Metastatic Pancreatic Carcinoma in the Ovary (tissue), 1 donor: ENCODE measurements around a stretch of chr16.

DNA sequence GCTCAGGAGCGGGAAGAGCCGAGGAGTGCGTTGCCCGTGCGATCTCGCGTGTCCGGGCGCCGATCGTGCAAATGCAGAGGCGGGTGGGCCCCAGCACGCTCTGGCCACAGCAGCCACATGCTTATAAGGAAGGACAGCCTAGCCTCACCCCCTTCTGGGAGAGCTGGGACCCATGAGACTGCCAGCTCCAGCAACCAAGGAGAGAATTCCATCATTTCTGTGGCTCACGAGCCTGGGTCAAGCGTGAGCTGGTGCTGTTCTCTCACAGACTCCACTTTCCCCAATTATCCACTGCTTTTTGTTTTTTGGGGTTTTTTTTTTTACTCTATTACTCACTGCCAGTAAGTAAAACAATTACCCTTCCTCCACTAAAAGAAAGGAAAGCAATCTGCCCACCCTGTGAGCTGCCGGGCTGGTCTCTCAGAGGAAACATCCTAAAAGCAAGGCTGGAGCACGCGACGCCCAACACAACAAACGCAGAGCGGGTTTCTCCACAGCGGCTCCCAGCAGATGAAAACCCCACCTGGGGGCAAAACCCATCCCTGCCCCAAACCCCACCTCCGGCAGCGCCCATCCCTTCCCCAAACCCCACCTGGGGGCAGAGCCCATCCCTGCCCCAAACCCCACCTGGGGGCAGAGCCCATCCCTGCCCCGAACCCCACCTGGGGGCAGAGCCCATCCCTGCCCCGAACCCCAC is 27.3 kb upstream of the C16orf95 start:
- PRO-cap = no peak

DNA sequence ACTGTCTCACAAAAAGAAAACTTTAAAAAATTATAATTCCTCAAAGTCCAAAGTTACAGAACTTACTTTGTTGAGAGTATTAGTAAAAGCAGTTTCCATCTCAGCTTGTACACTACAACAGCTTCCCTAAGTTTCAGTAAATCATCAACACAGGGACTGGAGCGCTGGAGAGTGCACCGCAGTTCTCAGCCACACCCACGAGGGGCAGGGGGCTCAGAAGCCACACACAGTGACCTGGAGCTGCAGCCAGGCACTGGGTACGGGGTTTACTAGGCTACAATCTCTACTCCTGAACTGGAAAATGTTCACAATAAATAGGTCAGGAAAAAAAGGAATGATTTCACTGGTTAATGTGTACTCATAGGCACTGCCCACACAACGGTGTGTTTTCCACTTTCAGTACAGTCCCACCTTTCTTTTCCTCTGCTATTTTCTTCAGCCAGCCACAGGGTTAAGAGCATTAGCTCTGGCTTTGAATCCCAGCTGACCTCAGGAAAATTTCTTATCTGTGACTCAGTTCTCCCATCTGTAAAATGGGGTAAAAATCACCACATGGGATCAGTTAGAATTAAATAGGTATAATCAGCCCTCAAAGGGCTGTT is 35.8 kb downstream of the ZCCHC14 start:
- PRO-cap = no peak

DNA sequence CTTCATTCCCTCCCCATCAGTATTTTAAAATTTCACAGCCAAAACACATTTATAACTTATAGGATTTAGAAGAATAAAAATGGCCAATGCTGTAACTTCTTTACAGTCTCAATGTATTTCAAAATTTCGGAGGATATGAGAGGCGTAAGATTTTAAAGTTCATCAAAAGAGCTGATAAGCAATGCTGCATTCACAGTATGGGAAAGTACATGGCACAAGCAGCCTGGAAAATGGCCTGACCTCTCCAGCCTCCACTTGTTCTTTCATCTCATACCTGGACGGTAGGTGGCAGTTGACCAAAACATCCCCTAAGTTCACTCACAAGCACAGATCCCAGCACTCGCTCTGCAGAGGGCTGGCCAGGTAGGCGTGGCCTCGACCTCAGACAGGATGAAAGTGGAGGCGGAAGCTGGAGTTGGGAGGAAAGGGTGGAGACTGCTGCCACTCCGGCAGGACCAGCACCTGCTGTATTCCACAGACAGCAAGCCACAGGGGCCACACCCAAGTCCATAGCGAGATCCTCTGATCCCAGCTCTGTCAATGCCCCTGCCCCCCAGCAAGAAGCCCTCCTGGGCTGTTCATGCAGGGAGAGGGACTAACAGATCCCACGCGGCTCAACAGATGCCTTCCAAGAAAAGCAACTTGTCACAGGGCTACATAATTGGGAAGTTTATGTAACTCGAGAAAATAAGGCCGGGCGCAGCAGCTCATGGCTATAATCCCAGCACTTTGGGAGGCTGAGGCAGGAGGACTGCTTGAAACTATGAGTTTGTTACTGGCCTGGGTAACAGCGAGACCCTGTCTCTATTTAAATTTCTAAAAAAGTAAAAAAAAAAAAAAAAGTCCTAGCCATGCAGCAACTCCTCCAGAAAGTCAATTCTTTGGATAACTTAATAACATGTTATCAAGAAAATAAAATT is 31.3 kb downstream of the ZCCHC14 start:
- PRO-cap = unidirectional peak, plus-strand start at position 412 of the sequence; unidirectional peak, plus-strand start at position 477 of the sequence

DNA sequence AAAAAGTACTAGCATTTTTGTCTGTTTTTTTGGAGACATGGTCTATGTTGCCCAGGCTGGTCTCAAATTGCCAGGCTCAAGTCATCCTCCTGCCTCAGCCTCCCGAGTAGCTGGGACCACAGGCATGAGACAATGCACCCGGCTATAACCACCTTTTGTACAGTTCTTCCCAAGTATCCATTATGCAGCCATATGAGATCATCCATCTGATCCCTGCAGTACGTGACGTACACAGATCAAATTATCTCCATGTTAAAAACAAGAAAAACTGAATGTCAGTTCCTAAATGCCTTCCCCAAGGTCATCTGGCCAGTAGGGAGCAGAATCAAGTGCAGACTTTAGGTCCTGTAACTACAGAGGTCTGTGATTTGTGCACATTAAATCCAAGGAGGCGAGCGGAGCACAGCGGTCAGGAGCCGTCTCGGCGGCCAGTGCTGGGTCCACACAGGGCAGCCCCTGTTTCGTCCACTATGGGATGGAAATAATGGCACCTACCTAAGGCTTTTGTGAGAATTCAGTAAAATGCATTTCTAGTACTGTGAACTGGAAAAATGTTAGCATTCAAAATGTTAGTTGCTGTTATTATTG is 23.7 kb downstream of the ZCCHC14 start:
- PRO-cap = no peak

GRCh38 chr16:87725467-87726201 is 40.2 kb downstream of the KLHDC4 start:
- PRO-cap = no peak

- PRO-cap = no peak
Measured at GRCh38 chr16:87842357-87842959, 26.8 kb downstream of the SLC7A5 start.

DNA sequence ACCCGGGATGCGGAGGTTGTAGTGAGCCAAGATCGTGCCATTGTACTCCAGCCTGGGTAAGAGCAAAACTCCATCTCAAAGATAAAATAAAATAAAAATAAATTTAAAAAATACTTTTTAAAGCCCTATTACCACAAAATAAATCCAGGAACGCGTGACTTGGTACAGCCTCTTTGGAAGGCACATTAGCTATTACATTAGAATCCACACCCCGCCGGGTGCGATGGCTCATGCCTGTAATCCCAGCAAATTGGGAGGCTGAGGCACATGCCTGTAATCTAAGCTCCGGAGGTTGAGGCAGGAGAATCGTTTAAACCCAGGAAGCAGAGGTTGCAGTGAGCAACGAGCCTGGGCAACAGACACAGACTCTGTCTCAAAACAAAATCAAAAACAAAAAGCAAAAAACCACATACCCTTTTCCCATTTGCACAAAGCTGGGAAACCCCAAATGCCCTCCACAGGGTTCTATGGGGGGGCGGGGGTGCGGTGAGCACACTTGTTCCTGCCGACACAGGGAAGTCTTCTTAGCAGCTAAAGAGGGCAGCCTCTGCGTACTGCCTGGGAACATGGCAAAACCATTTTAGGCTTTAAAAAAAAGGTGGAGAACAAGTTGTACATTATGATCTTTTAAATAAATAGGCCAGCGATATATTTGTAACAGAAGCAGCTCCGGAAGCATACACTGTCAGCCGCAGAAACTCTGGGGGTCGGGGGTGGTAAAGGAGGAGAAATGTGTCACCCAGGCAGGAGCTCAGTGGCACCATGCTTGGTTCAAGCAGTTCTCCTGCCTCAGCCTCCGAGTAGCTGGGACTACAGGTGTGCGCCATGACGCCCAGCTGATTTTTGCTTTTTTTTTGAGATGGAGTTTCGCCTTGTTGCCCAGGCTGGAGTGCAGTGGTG is 3.4 kb downstream of the SLC7A5 start:
- PRO-cap = no peak

- PRO-cap = no peak
Measured at GRCh38 chr16:87868678-87868915, 710 bp downstream of the SLC7A5 start.

GRCh38 chr16:87872529-87872876 is 3.2 kb upstream of the SLC7A5 start:
- PRO-cap = no peak

- PRO-cap = no peak
Measured at GRCh38 chr16:87947693-87948582, 3.3 kb upstream of the BANP start.

DNA sequence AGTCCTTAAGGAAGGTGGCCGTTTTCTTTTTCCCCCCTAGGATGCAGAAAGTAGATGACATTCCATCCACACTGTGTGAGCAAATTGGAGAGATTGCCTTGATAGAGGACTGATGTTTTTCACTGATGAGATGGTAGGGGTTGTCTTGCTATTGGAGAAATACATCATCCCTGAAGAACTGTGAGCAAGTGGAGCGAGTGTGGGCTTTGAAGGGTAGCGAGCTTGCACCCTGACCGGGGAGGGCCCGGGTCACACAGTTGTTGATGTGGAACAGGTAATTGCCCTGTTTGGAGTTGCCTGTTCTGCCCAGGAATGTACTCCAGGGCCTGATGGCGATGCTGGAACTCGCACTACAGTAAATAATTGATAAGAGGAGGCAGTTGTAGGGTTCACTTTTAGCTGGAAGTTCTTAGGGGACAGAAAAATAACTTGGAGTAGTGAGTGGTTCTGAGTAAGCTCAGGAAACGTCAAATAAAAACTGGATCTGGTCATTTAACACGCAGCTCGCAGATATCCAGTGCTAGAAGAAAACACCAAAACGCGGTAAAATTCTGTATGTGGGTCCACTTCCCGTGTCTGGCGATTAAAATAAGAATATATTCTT is 1.0 kb downstream of the BANP start:
- PRO-cap = no peak

- PRO-cap = bidirectional peak, plus-strand start at chr16:87956497, minus-strand start at chr16:87956358
Measured at GRCh38 chr16:87956147-87956779, 5.0 kb downstream of the BANP start.

GRCh38 chr16:87956780-87957416 is 5.7 kb downstream of the BANP start:
- PRO-cap = no peak

- PRO-cap = no peak
Measured at GRCh38 chr16:87963166-87963861, 12.1 kb downstream of the BANP start.

GRCh38 chr16:87968447-87968842 is 17.2 kb downstream of the BANP start:
- PRO-cap = no peak

DNA sequence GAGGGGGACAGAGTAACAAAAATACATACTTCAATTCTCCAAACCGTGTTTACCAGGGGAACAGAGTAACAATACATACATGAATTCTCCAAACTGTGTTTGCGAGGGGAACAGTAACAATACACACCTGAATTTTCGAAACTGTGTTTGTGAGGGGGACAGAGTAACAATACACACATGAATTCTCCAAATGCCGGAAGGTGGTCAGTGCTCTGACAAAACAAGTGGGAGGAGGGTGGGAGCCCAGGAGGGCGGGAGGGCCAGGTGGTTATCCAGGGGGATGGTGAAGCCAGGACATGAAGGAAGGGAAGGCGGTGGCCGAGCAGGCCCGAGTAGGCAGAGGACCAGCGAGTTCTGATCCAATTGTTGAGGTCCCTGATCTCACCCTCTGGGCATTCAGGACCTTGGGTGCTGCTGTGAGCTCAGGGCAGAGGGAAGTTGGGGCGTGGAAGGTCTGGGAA is 75.5 kb downstream of the BANP start:
- PRO-cap = no peak

- PRO-cap = no peak
Measured at GRCh38 chr16:88392947-88393596, 10.3 kb downstream of the ZNF469 start.

- PRO-cap = no peak
Measured at GRCh38 chr16:88528905-88529364, 41.3 kb upstream of the ZC3H18 start.

- PRO-cap = no peak
Measured at GRCh38 chr16:88579008-88579631, 8.9 kb downstream of the ZC3H18 start.

DNA sequence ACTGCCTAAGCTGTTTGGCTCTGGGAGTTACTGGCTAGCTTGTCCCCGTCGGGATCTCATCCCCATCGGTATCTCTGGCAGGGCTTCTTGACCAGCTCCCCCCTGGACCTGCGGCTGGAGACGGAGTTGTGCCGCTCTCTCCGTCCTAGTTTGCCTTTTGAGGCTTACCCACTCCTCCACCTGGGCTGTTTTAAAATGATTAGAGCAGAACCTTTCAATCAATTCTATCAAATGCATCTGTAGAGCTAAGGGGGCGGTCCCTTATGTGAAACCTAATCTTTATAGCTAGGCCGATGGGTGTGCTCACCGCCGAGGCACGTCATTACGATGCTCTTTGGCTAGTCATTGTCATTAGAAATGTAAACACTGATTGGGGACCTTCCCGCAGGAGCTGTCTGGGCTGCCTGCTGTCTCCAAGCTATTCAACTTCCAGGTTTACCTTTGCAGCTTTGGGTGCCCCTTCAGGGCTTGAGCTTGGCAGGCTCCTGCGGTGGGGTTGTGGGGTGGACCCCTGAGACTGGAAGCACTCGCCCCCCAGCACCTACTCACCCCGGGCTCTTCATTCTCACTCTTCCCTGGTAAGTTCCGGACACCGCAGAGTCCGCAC is 21.1 kb upstream of the IL17C start:
- PRO-cap = no peak